Ascending aorta (tissue), 1 donor: ENCODE measurements around the genes CLK4, ZNF354C, MAML1, MGAT4B and GFPT2.

- PRO-cap: no peak
Measured at GRCh38 chr5:178336694-178337455, 104.3 kb upstream of the PHYKPL start.

DNA sequence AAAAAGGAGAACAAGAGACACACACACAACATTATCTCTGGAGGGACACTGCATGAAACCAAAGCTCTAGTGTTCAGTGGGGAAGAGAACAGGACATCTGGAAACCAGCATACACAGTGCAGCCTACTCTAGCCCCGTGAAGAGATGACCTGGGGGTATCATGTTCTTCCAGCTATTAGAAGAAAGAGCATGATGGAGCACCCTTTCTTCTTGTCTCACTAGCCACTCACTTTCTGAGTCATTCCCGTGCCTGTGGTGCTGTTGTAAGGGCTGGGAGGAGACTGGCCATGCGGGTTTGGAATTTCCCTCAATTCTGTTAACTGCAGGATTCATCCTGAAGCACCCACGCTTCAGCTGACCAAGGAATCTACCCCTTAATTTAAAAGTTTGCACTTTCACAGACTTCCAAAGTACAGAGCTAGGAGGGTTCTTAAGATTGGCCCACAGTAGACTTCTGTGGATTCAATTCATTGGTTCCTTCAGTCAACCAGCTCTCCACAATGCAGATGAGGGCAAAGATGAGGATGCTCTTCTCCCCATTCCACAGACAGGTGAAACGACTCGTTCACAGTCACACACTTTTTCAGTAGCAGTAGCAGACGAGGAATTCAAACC lies 136.9 kb downstream of the COL23A1 start:
- PRO-cap: no peak

GRCh38 chr5:178491149-178491602 lies 99.0 kb downstream of the COL23A1 start:
- PRO-cap: no peak

DNA sequence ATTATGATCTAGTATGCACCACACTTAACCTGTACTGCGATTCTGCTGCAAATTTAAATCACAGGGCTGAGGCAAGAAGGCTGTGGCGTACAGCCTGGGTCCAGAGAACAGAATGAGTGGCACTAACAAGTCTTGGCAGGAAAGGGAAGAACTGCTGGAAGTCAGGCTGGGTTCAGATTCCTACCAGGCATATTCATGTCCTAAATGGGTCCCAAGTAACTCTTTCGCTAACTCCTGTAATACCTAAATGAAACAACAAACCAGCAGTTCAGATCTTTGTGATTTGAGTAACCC lies 853 bp upstream of the COL23A1 start:
- PRO-cap: unidirectional peak, minus-strand start at position 114 of the sequence

GRCh38 chr5:178619720-178620200 lies 7.1 kb downstream of the CLK4 start:
- PRO-cap: no peak

DNA sequence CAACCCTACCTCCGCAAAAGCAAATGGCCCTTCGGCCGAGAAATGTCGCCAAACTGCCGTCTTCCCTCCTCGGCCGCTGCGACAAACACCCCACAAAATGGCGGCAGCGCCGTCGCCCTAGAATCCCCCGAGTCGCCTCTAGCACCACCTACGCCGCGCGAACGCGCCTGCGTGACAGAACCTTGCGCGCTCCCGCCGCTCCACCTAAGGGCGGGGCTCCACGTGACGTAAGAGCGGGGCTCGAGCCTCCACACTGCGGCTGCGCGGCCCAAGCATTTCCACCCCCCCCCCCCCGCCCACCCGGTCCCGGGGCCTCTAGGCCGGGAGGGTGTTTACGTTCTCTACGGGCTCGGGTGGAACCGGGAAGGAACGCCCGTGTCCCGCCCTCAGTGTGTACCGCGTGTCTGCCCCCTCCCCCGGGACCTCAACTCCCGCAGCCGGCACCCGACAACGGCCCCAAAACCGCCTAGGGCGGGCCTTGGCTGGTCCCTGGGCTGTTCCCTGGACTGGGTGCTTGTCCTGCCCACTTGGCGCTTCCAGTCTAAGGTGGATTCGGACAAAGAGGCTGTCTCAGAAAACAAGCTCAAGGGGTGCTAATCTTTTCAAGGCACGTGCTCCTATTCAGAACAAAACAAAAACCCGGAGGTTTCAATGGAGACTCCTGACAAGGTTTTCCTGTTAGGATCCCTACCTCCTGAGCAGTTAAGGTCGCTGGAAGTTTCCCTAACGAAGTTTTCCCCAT lies at the start of gene CLK4:
Gene CLK4, minus strand, starts transcription at position 114 of the 742 bp plus-strand sequence.
- PRO-cap: bidirectional peak, plus-strand start at position 344 of the sequence, minus-strand start at position 134 of the sequence

GRCh38 chr5:179059945-179060925 lies at the start of gene ZNF354C:
Gene ZNF354C, plus strand, starts transcription at chr5:179060373.
- PRO-cap: unidirectional peak, plus-strand start at chr5:179060382

DNA sequence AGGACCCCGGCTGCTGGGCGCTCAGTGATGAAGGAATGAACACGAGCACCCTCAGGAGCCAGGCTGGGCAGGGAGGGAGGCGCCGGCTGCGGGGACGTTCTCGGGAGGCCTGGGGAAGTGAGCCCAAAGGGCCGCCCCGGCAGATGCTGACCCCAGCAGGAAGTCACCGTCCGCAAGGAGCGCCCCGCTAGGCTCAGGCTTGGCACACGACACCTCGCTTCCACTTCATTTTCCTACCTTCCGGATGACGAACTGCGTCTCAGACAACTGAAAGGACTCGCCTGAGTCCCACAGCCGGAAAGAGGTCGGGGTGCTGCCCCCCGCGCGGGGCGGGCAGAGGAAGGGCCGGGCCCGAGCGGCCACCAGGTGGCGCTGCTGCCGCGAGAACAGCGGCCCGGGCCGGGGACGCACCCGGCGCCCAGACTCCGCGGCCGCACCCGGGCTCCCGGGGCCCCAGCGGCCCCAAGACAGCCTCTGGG lies 106.8 kb downstream of the ZNF354C start:
- PRO-cap: no peak

GRCh38 chr5:179572442-179572865 lies 22.1 kb downstream of the RUFY1 start:
- PRO-cap: no peak

GRCh38 chr5:179603277-179603891 lies 20.1 kb downstream of the HNRNPH1 start:
- PRO-cap: no peak

- PRO-cap: no peak
Measured at GRCh38 chr5:179618513-179618893, 5.0 kb downstream of the HNRNPH1 start.

- PRO-cap: no peak
Measured at GRCh38 chr5:179709581-179710156, 10.9 kb downstream of the CANX start.

DNA sequence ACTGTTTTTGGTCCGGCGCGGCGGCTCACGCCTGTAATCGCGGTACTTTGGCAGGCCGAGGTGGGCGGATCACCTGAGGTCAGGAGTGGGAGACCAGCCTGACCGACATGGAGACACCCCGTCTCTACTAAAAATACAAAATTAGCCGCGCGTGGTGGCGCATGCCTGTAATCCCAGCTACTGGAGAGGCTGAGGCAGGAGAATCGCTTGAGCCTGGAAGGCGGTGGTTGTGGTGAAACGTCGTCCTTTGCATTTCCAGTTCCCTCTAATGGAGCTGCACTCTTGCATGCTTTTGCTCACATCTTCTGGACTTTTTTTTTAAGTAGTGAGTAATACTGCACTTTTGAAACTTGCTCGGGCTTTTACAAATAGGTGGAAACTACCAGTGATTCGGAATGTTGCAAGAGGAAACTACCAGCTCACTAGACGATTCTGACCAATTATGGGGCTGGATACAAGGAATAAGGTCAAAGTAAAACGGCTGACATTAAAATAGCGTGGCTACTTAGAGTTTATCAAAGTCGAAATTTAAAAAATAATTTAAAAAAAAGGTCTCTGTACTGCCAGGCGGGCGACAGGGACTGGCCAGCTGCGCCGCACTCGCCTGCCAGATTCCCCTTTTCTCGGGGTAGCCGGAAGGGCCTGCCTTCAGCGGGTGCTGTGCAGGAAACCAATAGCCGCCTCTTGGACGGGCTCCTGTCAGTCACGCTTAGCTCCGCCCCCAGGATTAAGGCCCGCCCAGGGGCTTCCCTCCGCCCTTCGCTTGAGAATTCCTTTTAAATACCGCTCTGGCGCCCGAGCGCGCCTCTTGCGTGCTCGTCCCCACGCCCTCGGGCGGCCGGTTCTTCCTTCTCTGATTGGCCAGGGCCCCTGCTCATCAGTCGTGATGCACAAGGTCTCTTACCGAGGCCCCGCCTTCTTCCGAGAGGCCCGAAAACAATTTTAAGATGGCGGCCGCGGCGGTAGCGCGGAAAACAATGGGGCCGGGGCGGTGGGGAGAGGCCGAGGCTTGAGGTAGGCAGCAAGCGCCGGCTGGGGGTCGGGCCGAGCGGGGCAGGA lies at the start of gene MAML1:
Gene MAML1, plus strand, starts transcription at position 924 of the 1,059 bp plus-strand sequence.
- PRO-cap: bidirectional peak, plus-strand start at position 970 of the sequence, minus-strand start at position 622 of the sequence

GRCh38 chr5:179806149-179807246 lies at the start of gene MGAT4B:
Gene MGAT4B, minus strand, starts transcription at chr5:179806866.
- PRO-cap: unidirectional peak, minus-strand start at chr5:179806334; bidirectional peak, plus-strand start at chr5:179807038, minus-strand start at chr5:179806949

DNA sequence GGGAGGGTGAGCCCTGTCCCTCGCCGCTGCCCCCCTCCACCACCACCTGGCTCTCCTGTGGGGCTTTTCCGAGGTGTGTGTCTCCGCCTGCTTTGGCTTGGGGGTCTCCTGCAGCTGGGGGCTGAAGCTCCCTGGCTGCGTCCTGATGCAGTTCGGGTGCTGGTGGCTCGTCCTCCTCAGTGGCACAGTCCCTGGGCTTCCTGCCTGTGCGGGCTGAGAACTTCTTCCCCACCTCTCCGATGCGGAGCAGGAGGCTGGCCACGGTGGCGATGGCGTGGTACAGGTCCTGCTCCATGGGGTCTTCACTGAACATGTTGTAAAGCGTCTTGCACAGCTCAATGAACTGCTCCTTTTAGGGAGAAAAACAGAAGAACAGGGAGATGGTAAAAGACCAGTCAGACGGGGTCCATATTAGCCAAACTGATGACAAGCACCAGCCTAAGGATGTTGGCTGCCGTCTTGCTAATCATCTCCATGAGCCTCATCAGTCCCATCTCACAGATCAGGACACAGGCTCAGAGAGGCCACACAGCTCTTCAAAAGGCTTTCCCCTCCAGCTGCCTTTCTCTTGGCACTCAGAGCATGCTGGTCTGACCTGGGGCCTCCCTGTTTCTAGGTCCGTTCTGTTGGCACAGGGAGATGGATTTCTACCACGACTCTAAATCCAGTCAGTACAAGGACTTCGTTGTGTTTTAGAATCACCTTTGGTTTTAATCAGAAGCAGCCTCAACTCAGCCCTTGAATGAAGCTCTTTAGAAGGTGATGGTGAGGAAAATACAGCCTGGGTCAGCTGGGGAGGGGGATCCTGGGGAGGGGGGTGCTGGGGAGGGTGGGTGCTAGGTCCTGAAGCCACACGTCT lies 5.4 kb upstream of the MRNIP start:
- PRO-cap: no peak

DNA sequence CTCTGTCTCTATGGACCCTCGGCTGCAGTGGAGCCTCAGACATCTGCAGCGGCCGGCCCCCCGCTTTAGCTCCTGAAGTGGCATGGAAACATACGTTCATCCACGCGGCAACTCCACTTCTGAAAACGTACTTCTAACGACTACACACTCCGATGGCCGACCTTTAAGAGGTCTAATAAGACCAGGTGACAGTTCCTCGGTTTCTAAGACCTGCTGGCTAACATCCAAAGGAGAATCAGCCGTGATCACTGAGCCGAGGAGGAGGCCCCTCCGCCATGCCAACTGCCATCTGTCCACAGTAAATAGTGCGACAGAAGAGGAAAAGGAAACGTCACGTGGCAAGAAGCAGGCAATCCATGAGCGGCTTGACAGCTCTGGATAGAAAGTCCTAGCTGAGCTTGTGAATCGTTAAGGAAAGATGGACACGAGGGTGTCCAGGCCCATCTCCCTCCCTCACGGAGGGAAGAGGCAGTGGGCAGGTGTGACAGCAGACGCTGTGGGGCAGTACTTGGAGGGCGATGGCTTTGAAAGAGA lies 66.6 kb upstream of the TBC1D9B start:
- PRO-cap: no peak

DNA sequence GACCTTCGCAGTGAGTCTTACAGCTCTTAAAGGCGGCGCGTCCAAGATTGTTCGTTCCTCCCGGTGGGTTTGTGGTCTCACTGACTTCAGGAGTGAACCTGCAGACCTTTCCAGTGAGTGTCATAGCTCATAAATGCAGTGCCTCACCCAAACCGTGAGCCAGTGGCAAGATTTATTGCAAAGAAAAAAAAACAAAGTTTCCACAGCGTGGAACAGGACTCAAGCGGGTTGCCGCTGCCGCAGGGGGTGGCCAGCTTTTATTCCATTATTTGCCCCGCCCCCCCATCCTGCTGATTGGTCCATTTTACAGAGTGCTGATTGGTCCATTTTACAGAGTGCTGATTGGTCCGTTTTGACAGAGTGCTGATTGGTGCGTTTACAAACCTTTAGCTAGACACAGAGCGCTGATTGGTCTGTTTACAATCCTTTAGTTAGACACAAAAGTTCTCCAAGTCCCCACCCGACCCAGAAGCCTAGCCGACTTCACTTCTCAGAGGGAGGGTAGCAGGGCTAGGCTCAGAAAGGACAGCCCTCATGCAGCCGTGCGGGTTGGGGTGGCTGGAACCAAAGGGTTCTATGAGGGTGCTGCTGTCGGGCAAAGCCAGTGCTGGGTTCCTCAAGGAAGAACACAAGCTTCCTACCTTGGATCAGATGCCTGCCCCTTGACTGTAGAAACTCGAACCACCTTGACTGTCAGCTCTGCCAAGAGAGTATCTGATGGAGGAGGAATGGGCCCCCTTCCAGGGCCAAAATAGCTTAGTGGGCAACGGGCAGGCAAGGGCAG lies 9.2 kb upstream of the RNF130 start:
- PRO-cap: no peak

GRCh38 chr5:180242457-180243430 lies 33.7 kb upstream of the RASGEF1C start:
- PRO-cap: no peak

DNA sequence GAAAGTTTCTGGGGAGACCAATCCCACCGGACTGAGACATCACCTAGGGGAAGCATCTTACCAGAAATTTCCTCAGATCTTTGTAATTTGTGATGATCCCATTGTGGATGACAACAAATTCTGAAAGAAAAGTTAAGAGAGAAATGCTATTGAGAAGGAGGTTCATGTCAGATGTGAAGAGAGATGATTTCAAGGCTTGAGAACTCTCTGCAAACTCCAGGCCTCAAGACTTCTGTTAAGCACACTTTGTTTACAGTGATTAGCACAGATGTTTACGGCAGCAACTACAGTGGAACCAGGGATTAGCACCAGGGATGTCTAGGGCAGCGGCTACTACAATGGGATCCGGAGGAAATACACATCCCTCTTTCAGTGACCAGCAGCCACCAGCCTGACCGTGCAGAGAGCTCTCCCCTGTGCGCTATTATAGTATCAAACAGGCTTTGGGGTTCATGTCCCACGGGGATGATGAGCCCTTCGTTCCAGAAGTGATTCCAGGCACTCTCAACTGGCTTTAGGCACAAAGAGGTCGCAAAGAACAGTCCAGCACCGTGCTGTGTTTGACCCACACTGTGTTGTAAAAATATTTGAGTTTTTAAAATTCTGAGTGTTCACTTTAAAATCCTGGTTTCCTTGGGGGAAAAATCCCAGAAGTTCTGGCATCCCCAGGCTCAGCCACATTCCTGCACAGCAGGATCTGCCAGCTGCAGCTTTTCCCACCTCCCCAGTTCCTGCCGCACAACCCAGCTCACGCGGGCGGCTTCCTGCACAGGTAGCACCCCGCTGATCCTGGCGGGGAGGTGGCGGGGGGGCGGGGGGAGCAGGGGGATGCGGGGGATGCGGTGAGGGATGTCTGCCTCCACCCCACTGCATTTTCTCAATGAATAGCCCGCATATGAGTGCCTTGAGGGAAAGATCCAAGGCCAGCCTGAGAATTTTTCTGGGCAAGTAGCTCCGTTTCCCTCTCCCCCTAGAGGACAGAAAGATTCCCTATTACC lies 21.4 kb downstream of the GFPT2 start:
- PRO-cap: no peak

DNA sequence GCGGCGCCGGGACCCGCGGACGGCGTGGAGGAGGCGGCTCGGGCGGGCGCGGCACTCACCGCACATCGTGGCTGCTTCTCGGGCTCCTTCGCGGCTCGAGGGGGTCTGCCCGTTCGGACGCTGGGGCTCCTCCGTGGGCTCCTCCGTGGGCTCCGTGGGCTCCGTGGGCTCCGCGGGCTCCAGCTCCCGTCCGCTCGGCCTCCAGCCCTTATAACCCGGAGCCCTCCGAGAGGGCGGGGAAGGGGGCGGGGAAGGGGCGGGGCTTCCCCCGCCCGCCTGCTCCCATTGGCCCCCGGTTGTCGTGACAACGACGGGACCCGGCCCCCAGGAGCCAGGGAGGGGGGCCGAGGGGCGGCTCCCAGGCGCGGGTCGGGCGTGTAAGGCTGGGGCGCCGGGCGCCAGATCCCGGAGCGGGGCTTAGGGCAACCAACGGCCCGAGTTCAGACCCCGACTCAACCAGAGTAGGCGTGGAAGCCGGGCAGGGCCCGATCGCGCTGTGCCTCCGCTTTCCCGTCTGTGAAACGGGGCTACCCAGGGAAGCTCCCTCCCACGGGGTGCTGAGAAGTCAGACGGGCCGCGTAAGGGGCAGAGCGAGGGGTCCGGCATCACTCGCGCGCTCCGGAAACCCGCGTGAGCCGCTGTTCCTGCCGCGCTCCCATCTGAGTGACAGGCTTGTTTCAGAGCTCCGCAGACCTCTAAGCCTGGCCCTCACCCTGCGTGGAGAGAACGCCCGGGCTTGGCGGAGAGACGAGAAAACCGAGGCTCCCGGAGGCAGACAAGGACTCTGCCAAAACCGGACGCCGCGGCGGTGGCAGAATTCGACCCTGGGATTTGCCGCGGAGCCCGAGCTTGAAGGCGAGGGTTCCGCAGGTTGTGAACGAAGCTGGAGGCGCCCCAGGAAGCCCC lies at the start of gene GFPT2:
Gene GFPT2, minus strand, starts transcription at position 185 of the 906 bp plus-strand sequence.
- PRO-cap: bidirectional peak, plus-strand start at position 334 of the sequence, minus-strand start at position 185 of the sequence